Parietal lobe (tissue), 2 donors: Measurements from ENCODE around the genes RXFP1, ETFDH and NPY5R.

DNA sequence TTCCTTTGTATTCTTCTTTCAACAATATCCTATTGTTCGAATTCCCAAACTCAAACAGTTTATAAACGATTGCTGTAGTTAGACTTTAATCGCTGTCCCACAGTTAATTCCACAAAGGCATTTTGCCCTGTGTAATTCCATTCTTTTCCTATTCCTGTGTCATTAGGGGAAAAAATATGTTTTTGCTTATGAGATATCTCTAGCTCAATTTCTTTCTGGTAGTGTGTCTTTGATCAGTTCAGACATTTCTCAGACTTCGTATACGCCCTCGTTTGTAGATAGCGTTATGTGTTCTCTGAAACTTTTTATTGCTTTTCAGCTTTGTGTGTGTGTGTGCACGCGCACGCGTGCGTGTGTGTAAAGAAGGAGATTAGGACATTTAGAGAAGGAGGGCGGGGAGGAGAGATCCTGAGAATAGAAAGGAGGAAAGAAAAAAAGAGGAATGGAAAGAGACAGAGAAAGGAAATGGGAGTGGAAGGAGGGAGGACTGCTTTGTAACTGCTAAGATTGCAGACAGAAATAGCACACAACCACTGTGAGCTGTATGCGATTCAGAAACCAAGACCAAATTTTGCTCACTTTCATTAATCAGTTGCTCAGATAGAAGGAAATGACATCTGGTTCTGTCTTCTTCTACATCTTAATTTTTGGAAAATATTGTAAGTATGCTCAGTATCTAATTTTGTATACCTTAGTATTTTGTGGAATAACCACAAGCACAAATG, at the start of gene RXFP1:
RXFP1 (plus strand) TSS at position 516 of the 725 bp plus-strand sequence.
- RAMPAGE, long total RNA, result no peak

- RAMPAGE, long total RNA, result no peak
Measured at GRCh38 chr4:158671757-158672529, at the start of gene ETFDH. Gene ETFDH, plus strand, starts transcription at chr4:158672296.

DNA sequence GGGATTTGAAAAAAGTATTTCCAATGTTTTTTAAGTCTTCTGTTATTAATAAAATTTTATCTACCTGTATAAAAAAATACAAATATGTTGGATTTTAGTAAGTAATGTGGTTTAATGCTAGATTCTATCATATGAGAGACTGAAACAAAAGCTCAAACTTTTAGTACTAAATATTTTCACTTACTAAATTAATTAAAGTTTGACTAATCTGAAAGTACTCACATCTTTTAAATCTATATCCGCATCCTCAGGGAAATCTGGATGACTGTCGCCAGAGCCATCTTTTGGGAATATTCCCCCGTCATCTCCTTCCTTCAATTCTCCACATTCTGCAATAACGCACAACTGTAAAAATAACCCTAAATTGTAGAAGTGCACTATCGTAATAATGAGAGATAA, 7.9 kb downstream of the PPID start:
- RAMPAGE, long total RNA, result no peak

GRCh38 chr4:158778071-158778476, 9.2 kb downstream of the FNIP2 start:
- RAMPAGE, long total RNA, result no peak

DNA sequence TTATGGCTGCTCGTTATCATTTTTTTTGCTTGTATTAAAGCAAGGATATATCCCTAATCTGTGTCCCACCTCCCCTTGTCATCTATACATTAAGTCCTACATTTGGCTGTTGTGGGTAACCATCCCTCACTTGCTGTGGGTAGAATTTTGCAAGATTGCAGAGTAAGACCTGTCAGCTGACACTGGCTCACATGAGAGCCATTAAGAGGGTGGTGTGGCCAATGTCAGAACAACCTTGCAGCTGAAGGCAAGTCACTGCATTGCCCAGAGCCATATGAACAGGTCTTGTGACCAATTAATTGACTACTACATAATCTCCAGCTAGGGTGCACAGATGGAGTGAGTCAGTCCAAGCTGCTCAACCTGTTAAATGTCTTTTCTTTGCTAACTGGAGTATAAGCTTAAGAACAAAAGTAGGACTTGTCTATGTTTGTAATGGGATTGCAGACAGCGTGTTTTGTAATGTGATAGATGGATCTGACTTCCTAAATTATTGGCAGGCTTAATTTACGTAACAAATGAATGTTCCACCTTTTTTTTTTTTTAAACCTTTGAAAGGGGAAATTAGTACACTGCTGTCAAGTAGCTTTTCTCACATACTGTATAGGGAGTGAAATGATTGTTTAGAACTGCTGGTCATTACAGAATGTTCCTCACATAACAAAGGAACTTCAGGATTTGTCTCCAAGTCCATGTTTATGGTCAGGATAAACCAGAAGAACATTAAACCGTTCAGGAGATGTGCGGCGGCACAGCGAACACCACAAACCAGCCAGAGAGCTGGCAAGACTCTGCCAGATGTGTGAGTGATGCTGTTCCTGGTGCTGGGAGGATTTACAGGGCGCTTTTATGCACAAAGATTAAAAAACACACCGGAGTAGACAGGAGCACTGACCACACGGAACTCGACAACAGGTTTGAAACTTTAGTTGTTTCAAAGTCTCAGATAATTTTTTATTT, 37.0 kb downstream of the FNIP2 start:
- RAMPAGE, long total RNA, result no peak

GRCh38 chr4:158808425-158808988, 39.7 kb downstream of the FNIP2 start:
- RAMPAGE, long total RNA, result no peak

- RAMPAGE, long total RNA, result no peak
Measured at GRCh38 chr4:158821200-158821683, 52.4 kb downstream of the FNIP2 start.

DNA sequence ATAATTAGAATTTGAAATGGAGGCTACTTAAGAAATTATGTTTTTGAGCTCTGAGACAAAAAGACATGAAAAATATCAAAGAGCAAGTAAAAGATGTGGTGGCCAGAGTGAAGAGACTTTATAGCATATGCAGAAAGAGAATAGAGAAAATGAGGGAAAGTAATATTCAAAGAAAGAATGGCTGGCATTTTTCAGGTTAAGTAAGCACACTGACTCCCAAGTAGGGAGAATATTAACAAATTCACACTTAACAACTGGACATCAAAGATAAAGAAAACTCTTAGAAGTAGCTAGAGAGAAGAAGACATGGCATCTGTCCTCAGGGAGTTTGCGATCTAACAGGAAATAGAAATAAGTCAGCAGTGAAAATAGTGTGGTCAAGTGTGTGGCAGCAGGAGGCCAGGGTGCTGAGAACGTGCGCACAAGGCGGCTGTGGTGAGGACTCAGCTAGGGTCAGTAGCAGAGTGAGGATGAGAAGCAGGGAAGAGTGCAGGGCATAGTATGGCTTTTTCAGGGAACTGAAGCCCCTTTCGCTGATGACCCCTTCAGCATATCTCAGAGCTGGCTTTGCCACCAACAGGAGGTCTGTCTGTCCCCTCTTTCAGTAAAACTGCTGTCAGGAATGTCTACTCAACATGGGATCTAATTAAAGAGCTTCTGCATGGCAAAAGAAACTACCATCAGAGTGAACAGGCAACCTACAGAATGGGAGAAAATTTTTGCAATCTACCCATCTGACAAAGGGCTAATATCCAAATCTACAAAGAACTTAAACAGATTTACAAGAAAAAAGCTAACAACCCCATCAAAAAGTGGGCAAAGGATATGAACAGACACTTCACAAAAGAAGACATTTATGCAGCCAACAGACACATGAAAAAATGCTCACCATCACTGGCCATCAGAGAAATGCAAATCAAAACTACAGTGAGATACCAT, 110.4 kb downstream of the FNIP2 start:
- RAMPAGE, long total RNA, result no peak

- RAMPAGE, long total RNA, result no peak
Measured at GRCh38 chr4:159263851-159264321, 161.0 kb downstream of the RAPGEF2 start.

DNA sequence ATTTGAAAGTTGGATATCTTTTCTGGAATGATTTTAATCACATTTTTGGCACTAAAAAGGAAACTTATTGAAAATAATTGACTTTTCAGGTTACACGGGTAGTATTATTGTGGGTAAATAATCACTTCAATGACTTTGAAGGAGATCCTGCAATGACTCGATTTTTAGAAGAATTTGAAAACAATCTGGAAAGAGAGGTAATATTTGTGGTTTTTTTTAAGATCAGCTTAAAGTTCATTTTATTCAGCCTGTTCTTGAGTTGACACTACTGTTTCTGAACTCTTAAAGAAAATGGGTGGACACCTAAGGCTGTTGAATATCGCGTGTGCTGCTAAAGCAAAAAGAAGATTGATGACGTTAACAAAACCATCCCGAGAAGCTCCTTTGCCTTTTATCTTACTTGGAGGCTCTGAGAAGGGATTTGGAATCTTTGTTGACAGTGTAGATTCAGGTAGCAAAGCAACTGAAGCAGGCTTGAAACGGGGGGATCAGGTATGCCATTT, 228.5 kb downstream of the RAPGEF2 start:
- RAMPAGE, long total RNA, result no peak

DNA sequence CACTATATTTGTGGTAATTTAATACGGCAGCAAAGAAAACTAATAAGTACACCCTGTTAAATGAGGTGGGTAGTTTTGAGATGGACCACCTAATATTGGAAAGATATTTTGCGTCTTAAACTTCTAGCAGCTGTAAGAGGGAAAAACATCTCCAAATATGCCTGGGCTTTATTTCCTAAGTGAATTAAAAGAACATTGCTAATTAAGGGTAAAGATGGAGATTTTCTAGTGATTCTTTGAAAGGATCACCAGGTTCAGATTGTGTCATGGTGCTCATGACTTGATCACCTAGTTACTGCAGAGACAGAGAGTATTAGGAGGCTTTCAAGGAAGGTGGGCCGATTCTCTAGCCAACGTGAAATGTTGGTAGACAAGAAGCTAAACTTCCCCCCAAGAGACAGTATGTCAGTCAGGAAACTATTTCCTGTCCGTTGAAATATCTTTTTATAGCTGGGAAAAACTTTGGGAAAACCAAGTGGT, 295.1 kb downstream of the RAPGEF2 start:
- RAMPAGE, long total RNA, result no peak

GRCh38 chr4:161577796-161578260, 586.0 kb downstream of the FSTL5 start:
- RAMPAGE, long total RNA, result no peak

GRCh38 chr4:163330730-163331738, 1.4 kb downstream of the NPY1R start:
- RAMPAGE, long total RNA, result no peak

DNA sequence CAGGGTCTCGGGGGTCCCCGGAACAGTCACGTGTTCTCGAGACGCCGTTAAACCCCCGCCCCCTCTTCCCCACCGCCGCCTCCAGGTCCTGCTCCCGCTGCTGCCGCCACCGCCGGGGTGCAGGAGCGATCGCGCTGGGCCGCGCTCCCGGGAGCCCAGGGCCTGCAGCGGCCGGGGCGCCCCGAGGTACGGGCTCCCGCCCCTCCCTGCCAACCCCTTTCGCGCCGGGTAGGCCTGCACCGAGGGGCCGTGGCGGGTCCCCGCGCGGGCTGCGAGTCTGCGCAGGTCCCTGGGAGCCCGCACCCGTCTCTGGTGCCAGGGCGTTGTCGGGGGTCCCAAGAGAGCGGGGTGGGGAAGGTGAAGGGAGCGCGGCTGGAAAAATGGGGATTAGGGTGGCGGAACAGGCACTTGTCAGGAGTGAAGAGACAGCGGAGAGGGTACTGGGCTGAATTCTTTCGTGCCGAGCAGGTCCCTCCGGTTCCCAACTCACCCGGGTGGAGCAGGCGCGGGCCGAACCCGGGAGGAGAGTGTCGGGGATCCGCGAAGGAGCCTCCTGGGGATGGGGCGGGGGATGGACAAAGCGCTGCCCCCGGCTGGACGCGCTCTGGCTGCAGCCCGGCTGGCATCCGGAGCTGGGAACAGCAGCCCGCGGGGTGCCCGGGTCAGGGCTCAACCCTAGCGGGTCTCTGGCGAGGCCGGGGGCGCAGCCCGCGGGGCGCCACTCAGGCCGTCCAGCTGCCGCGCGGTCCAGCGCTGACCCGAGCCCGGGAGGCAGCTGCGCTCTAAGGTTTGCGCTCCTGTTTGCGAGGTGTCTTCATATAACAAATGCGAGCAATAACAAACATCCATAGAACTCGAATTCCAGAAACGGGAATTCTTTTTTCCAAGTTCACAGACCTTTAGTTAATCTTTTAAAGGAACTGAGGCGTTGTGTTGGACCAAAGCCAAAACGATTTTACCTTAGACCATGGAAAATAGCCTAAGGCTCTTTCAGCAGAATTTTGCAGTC, at the start of gene NPY5R:
NPY5R (plus strand) TSS at position 78 of the 1,009 bp plus-strand sequence.
- RAMPAGE, long total RNA, result no peak

DNA sequence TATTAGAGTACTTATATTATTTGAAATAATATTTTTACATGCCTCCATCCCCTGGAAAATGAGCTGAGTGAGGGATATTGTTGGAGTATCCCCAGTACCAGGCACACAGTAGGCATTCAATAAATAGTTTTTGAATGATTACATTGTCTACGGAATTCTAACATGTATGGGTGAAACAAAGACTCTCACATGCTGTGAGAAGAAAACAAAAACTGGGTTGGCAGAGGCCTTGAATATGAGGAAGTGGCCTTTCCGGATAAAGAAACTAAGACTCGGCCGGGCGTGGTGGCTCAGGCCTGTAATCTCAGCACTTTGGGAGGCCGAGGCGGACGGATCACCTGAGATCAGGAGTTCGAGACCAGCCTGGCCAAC, 910 bp upstream of the TMA16 start:
- RAMPAGE, long total RNA, result no peak

DNA sequence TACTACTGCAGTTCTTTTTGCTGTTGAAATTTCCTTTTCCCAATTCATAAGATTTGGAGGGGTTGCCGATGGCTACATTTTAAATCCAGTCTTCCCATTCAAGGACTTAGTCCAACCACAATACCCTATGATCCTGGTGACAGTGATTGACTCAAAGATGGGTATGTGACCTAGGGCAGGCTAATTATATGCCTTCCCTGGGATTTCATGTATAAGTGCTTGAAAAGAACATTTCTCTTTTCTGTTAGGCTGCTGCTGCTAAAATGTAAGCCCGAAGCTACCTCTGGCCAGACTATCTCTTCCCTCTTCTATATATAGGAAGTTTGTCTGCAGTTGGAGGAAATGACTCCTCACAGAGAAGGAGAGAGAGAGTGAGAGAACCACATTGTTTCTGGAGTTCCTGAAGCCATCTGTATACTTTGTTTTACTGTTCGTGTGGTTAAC, 112.3 kb downstream of the TMA16 start:
- RAMPAGE, long total RNA, result no peak

DNA sequence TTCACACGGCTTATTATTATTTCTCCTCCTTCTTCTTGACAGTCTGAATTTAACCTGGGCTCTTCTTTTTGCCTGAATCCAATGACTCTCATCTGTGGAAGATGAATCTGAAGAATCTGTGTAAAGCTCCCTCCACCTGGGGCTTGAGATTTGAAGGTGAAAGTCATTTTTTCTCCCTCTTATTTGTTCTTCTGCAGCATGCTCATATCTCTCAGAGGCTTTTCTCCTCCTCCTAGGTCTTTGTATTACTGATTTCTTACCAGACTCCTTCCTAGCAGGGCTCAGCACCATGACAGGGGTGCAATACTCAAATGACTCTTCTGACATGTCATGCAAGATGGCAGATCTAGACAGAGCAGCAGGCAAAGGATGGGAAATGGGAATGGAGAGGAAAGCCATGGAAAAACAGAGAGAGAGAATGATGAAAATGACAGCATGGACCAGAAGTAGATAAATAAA, 118.2 kb downstream of the TMA16 start:
- RAMPAGE, long total RNA, result no peak

DNA sequence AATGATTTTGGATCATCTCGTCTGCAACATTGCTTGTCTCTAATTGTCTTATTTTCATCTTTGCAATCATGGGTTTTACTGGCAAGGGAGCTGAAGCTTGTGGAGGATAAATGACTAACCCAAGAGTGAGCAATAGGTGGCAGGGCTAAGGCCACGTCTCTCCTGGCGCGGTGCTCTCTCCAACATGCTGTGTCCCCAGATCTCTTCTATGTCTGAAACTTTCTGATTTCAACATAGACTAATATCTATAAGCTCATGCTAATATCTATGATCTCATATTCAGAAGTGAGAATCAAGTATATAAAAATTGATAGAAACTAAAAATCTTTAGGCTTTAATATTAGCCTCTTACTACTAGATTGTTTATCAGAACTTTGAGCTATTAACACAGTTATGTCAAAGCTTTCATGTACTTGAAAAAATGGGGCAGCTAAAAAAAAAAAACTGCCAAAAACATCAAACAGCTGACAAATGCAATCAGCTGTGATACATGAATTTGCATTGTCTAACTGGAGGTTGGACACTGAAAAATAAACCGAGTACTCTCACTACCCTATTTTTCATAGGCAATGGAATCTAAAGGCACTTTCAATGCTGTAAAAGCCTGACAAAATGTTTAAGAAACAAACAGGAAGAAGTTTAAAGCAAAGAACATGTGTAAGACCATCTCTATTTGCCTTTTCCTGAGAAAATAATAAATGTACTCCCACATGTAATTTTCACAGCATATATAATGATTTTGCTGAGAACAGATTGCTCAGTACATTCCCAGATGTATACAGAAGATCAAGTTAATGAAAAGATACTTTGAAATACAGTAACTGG, 169.2 kb downstream of the TMA16 start:
- RAMPAGE, long total RNA, result no peak

DNA sequence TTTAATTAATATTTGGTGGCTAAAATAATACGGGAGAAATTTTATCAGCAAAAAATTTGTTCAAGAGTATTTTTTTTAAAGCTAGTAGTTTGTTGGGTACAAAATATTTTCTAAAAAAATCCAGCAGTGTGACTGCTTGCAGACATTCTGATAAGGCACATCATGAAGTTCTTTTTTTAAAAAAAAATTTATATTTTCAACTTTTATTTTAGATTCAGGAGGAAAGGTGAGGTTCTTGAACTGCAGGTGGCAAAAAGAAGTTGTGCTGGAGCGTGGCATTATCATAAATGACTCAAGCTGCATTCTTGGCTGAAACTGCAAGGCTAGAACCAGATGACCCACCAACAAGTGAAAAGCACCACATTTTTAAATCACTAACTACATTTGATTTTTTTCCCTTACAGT, 172.5 kb downstream of the TMA16 start:
- RAMPAGE, long total RNA, result no peak

DNA sequence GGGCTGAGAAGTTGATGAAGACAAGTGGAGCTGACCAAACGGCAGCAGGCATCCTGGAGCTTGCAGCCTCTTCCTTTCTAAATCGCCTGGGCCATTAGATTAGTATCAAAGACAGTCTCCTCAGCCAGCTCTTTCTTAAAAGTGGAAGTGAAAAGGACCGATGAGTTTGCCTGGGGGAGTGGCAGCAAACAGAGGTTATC, 179.8 kb downstream of the TMA16 start:
- RAMPAGE, long total RNA, result no peak